M059J (cell line): ENCODE results near the gene HOXD12.

DNA sequence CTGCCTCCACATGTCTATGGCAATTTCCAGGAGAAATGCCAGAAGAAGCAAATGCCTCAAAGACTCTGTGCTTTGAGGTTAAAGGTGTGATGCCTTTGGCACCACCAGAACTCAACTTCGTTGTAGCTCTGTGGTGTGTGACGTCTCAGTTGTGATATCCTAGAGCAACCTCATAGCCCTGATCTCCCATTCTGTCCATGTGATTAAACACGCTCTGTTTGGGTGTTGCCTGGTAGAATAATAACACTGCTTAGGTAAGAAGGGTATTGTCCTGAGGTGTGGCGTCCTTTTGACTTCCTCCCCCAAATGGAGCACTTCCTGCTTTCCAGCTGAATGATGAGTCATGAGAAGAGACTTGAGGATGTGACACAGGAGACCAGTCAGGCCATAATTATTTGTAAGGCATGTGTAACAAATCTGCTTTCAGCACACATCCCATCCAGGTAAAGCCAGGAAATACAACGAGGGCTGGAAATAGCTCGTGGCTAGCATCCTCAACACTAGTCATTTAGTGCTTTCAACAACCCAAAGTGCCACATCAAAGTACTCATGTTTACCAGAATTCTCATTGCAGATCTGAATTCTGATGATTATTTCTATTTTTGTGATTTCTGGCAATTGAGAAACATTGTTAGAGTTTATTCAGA is 100.8 kb downstream of the RAPGEF4 start:
- RAMPAGE, long total RNA = no peak

- RAMPAGE, long total RNA = no peak
Measured at GRCh38 chr2:172847182-172847578, 111.5 kb downstream of the RAPGEF4 start.

DNA sequence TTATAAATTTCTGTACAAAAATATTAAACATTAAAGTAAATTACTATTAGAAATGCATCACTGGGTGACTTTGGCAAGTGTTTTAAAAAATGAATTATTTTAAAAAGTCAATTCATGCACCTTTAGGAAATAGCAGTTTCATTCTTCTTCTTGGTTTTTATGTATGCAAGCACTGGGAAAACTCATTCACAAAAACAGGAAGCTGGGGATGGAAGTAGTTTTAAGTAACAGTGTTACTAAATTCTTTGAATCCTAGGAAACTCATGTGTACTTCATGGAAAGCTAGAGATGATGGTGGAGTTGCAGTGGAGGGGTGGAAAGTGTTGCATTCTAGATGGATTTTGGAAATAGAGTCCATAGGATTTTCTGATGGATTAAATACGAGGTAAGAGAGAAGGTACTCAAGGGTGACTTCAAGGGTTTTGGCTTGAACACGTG is 142.7 kb upstream of the MAP3K20 start:
- RAMPAGE, long total RNA = no peak

DNA sequence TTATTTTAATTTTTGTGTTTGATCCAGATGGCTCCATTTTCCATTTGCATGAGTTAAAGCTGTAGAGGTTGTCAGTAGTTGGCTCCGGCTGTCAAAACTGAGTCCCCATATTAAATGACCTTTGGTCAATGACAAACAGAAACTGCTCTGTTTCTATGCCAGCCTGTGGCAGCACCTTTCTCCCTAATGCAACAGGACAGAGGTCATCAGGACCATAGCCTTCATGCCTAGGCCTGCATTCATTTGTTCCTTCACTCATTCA is 108.1 kb upstream of the MAP3K20 start:
- RAMPAGE, long total RNA = no peak

DNA sequence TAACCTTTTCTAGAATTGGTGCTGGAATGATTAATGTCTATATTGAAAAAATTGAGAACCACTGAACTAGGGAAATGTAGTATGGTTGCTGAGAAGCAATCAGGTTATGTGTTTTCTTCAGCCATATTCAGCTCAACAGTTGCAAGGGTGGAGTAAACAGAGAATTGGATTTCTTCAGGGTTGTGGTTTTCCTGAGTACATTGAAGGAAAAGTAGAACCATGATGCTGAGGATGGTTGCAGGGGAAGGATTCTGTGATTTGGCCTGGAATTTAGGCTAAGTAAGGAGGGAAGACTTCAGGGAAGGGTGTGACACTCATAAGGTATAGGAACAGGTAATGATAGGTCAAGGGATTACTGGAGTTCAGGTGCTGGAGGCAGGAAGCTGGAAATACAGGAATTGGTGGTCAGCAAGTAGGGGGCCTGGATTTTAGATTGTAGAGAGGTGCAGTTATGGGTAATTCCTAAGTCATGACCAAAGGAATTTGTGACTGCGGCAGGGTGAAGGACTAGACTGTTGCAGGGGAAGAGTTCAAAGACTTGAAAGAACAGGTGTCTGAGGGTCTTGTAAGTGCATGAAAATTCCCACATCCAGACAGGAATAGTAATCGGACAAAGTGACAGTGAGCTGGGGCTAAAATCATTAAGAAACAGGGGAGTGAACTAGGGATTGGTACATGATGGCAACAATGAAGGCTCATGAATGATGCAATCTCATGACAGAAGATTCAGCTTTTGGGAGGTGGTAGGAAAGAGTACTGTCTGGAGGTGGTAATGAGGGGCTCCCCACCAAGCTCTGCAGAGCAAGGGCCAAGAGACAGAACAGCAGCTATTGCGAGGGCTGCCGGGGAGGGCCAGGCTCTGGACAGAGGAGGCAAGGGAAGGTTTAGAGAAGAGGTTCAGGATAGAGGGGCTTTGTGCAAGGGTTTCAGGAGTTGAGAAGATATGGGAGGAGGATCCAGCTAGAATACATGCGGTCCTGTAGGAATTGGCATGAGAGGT is 31.1 kb downstream of the MAP3K20 start:
- RAMPAGE, long total RNA = no peak

GRCh38 chr2:173205603-173205898 is 129.9 kb downstream of the MAP3K20 start:
- RAMPAGE, long total RNA = no peak

DNA sequence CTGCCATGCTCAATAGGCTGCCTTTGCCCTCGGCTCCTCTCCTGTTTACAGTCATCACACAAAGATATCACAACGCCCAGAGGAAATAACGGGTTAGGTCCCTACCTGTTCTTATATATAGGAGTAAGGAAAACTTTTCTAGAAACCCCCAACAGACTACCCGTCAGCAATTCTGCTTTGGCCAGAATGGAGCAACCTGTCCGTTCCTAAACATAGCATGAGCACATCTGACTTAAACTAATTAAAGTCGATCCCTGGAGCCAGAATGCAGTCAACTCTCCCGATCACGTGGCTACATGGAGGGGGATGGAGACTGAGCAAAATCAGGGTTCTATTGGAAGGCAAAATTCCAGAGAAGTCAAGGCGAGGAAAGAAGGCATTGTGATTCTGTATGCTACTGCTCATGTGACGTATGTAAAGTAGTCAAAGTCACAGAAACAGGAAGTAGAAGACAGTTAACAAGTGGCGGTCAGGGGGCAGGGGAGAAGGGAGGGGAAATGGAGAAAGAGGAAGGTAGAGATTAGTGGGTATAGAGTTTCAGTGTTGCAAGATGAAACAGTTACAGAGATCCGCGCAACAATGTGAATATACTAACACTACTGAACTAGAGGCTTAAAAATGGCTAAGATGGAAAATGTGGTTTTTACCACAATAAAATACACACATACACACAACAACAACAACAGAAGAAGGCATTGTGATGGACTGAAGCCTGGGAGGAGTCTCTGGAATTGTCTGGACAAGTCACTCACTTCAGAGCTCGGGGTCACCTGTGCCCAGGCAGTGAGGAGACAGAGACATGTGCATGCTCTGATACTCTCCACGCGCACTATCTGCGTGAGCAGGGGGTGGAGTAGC is 90.1 kb upstream of the CDCA7 start:
- RAMPAGE, long total RNA = no peak

GRCh38 chr2:173448833-173449138 is 94.1 kb downstream of the CDCA7 start:
- RAMPAGE, long total RNA = no peak

- RAMPAGE, long total RNA = no peak
Measured at GRCh38 chr2:173951461-173951876, 13.7 kb downstream of the SP3 start.

- RAMPAGE, long total RNA = no peak
Measured at GRCh38 chr2:173964823-173964984, 469 bp downstream of the SP3 start.

DNA sequence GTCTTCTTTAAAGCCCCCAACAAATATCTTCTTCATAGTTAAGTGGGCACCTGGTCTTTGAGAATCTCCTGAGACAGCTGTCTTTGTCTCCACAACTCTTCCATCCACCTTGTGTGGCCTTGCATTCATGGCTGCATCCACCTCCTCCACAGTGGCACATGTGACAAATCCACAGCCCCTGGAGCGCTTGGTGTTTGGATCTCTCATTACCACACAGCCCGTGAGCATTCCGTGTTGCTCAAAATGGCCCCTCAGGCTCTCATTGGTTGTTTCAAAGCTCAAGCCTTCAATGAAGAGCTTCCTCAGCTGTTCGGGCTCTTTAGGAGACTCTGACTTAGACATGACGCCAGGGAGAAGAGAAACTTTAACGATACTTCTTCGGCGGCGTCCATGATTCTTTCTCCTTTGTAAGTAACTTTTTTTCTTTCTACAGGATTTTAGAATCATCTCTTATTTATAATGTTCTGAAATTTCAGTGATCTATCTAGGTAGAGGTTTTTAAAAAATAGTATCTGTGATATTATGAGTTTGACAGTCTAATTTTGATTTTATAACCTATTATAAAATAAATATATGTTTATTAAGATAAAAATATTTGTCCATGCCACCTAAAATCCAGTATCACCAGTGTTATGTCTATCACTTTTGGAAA is 24.0 kb upstream of the SP9 start:
- RAMPAGE, long total RNA = no peak

- RAMPAGE, long total RNA = no peak
Measured at GRCh38 chr2:174409704-174410779, 14.5 kb downstream of the SCRN3 start.

DNA sequence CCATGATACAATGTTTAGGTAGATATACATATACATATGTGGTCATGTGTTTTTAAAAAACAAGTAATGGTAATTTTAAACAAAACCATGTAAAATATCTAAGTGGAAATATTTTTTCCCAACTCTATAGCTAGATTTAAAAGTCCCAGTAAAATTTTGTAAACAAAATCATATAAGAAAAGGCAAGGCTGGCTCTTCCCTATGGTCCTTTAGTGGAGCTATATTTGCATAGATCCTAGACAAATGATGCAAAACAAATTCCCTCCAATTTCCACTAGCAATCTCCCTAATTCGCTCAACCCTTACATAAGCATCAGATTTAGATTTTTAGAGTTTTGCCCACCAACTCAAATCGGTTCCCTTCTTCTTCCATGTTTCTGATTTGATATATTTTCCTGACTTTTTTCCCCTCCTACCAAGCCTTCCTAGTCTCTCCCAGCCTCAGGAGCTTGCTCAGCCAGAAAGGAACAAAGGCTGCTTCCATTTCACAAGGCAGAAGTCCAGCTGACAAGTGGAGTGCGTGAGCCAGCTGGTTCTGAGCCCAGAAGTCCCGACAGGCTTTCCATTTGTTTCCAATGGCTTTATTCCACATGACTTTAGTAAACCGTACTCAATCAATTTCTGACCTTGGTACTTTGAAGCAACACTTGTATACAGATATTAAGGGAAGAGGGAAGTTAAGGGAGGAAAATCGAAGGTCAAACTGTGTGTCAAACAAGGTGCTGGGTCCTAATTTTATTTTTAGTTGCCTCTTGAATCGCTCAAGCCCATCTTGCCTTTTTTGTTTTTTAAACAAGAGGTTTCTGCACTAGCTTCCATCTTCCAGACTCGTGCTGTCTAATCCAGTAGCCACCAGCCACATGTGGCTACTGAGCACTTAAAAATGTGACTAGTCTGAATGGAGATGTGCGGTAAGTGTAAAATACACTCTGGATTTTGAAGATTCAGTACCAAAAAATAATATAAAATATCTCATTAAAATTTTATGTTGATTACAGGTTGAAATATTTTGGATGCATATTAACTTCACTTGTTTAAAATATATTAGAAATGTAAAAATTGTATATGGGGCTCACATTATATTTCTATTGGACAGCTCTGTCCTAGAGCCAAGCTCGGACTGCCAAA is 36.3 kb downstream of the WIPF1 start:
- RAMPAGE, long total RNA = no peak

DNA sequence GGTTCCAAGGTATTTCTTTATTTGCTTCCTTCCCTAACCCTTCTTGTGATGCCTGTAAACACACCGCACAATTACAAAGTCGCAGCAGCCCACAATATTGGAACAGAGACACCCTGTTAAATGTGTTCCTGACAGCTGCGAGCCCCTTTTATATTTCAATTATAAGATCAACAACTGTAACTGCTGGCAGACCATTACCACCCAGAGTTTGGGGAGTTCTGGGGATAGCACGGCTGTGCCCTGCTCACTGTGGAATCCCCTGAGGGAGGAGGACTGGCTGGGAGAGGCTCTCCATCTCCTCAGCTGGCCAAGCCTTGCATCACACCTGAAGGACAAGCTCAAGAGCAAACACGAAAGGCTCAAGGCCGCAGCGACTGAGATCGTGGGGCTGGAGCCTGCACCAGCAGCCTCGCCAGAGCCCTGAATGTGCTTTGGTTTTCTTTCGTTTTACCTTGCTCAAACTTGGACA is 282.3 kb upstream of the ATP5MC3 start:
- RAMPAGE, long total RNA = no peak

- RAMPAGE, long total RNA = no peak
Measured at GRCh38 chr2:176001162-176002136, 618 bp downstream of the LNPK start.

DNA sequence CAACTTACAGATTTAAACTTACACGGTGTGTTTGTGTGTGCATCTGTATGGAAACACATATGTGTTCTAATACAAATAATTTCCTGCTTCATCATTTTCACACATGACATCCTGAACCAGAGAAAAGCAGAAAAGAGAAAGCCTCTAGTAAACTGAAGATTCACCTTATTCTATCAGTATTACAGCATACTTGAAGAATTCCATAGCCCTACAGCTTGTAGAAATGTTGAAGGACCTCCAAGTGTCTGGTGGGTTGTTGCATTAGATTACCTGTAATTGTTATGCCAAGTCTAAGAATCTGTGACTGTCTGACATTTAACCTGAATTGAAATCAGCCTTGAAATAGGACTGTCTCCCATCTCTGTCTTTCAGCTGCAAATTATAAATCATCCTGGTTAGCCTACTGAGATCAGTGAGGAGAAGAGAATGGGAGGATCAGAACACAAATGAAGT is 30.0 kb downstream of the EVX2 start:
- RAMPAGE, long total RNA = no peak

- RAMPAGE, long total RNA = no peak
Measured at GRCh38 chr2:176099250-176100309, at the start of gene HOXD12. Gene HOXD12, plus strand, starts transcription at chr2:176099795.

GRCh38 chr2:176109110-176110048 is 2.3 kb downstream of the HOXD11 start:
- RAMPAGE, long total RNA = no peak

DNA sequence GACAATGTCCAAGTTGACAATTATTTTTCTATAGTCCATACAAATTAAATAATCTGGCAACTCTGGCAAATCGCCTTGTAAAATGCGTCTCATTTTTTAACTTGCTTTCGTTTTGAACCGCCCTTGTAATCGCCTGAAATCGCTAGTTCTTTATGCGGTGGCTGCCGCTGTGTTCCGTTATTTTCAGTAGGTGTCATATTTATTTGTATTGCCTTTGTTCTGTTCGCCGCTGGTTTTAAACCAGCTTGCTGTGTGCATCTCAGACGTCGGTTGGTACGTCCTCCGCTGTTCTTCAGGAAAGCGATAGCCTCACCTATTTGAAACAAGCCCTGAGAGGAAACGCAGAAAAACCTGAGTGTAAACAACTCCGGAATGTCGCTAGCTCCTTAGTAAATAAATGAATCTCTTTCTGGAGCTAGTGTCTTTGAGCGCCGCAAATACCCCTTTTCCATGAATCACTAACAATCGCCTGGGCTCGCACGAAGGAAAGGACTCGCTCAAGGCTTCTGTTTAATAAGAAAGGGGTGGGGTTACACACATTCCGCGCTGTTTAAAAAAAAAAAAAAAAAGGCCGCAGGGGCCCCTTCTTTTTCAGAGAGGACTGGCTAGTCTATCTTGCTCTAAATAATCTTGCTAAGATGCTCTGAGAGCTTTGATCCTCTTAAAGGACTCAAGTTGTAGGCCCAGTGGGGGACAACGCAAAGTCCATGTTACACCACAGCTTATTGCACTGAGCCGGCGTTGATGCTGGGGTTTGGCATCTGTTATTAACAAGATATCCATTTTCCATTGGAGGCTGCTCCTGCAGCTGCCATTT is 3.0 kb downstream of the HOXD8 start:
- RAMPAGE, long total RNA = no peak

DNA sequence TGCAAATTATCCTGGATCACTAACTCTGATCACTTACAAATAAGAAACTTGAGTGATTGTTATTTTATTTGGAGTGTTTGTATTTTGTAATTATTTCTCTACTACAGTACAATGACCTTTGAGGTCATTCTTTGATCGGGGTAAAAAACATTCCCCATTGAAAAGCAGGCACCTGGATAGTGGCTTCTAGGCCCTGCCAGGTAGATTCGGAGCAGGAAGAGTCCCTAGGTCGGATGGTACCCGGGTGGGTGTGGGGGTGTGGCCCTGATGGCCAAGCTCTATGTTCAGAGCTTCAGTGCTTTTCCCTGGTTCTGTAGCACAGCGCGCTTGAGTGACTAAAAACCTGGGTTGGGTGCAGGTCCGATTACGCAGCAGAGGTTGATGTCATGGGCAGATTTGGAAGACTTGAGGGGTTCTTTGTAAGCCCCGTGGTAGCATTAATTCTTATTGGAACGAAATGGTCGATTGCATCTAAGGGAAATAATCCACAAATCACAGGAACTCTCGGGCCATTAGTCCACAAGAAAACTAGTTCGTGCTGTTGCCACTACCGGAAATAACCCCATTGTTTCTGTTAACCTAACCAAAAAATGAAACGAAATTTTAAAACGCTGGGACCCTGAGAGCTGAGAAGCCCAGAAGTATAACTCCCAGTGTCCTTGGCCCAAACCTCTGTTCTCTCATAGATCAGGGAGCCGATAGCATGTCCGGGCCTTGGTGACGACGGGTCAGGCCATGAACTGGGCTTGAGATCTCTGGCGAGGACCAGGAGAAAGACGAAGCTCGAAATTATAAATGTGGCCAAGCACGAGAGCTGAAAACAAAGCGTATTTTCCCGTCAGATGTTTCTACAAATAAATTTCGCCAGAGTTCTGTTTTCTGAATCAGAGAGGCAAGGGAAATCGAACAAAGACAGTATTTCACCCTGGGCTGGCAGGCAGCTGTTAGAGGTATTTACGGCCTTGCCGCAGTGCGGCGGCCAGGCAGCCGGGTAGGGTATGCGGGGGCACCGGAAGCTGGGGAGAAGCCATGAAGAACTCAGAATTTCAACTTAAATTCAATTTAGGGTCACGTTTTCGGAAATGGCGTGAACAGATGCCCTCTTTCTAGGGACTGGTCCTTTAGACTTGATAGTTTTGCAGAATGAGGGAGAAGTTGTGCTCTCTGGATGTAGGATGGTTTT is 9.2 kb downstream of the HOXD8 start:
- RAMPAGE, long total RNA = no peak